Bile duct (tissue), 1 donor: ENCODE measurements around a stretch of chr14.

GRCh38 chr14:91418057-91418433 lies 425 bp upstream of the CCDC88C start:
- PRO-cap: no peak

DNA sequence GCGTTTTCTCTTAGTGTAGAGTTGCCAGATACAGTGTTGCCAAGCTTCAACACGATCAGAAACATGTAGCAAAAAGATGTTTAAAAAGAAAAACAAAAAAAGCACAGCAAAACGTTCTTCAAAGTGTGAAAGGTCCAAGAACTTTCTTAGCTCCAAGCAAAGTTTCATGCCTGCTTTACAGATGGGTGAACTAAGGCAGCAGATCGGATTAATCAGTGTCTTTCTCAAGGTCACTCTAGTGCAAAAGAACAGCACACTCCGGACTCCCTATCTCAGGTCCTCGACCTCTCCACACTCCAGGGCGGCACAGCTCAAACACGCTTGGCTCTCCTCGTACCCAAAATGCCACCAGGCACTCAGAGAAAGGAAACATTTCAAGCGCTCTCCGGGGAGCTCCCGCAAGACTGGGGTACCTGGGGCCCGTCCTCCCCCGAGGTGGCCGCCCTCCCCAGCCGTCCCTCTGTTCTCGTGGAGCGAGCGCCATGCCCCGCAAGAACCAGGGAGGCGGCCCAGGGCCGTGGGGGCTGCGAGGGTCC lies 1.1 kb downstream of the PPP4R3A start:
- PRO-cap: no peak

- PRO-cap: unidirectional peak, plus-strand start at chr14:91835844
Observed at GRCh38 chr14:91835624-91835994, 31.7 kb downstream of the TC2N start.

GRCh38 chr14:91871808-91872962 lies 4.8 kb upstream of the TC2N start:
- PRO-cap: unidirectional peak, minus-strand start at chr14:91872022; bidirectional peak, plus-strand start at chr14:91872774, minus-strand start at chr14:91872580

GRCh38 chr14:92108143-92109025 lies 2.0 kb upstream of the ATXN3 start:
- PRO-cap: no peak

- PRO-cap: no peak
Observed at GRCh38 chr14:92400904-92401166, 77.9 kb downstream of the SLC24A4 start.

GRCh38 chr14:92515501-92516030 lies 2.0 kb downstream of the RIN3 start:
- PRO-cap: no peak

DNA sequence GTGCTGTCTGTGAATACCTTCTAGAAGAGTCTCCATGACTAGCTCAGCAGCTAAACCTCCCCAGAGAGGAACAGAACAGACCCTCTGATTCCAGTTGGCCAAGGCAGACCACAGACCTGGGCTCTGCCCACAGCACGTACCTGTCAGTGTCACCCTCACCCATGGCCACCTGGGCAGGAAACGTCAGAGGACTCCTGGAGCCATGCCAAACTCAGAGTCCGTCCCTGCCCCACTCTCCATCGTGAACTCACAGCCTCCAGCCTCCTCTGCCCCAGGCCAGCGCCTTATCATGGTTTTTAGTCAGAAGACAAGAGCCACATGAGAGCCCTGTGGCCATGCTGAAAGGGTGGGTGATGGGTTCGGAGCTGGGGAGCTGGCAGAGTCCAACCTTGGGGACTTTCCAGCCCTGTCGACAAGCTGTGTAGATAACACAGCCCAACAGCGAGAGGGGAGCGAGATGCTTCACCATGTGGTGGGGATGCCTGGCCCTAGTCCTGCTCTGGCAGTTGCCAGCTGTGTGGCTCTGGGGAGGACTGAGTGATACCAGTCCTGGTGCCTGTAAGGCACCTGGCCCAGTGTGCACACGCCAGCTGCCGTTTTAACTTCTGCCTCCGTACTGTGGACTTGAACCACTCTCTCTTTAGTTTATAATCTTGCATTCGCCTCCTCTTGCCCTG lies 55.0 kb downstream of the RIN3 start:
- PRO-cap: no peak

GRCh38 chr14:92603303-92603655 lies 89.7 kb downstream of the RIN3 start:
- PRO-cap: no peak

GRCh38 chr14:92653317-92653816 lies 95.1 kb downstream of the LGMN start:
- PRO-cap: bidirectional peak, plus-strand start at chr14:92653506, minus-strand start at chr14:92653505

GRCh38 chr14:92677172-92677775 lies 71.2 kb downstream of the LGMN start:
- PRO-cap: no peak

- PRO-cap: no peak
Observed at GRCh38 chr14:92692932-92693296, 55.5 kb downstream of the LGMN start.

DNA sequence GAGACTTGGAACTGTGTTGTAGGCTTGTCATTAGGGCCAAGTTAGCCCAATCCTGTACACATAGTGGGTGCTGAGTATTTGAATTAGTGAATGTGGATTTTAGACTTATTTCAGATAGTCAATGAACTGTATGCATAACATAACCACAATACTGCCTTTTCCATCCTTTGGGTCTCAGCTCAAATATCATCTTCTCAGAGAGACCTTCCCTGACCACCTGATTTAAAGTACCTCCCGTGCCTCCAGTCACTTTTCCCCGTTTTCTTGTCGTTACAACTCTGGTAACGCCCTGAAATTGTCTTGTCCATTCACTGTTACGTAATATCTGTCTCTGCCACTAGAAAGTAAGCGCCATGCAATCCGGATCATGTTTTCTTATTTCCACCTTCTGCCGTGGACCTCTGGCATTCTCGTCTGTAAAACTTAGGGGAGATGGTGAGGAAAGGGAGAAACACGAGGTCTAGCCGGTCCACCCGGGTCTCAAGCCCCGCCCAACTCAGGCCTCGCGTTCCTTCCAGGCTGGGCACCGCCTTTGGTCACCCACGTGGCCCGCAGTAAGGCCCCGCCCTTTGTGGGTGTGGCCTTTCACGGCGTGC lies 498 bp upstream of the GOLGA5 start:
- PRO-cap: bidirectional peak, plus-strand start outside the sequence, minus-strand start at position 498 of the sequence

DNA sequence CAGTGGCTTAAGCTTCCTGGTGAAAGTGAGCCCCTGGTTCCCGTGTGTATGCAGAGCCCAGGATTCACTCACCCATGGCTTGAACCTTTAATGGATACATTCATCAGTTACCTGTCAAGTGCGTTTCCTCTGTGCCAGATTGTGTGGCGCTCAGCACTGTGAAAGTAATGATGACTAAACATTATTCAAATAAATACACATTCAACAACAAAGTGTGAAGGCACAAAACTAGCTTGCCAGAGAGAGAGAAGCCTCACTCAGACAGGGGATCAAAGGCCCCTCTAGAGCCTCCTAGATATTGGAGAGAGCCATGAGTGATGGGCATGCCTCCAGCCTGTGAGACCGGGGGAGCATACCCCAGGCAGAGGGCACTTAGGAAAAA lies 545 bp upstream of the CHGA start:
- PRO-cap: no peak

GRCh38 chr14:92929461-92929868 lies 6.5 kb downstream of the CHGA start:
- PRO-cap: no peak

- PRO-cap: no peak
Observed at GRCh38 chr14:93008282-93008773, 85.4 kb downstream of the CHGA start.

- PRO-cap: no peak
Observed at GRCh38 chr14:93090901-93091542, 24.7 kb downstream of the ITPK1 start.

DNA sequence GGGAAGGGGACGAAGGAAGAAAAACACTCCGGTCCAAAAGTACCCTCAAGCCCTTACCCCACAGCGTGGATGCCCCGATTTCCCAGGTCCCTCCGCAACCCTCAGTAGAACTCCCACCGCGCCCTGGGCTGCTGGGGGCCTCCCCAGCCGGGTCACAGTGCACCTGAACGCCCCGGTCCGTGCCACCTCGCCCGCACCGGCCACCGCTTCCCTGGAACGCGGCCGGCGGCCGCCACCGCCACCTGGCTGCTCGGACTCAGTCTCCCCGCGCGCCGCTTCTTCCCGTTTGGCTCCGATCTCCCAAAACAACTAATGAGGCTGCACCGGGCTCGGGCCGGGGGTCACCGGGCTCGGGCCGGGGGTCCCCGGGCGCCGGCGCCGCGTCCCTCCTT lies 1.1 kb downstream of the ITPK1 start:
- PRO-cap: no peak

GRCh38 chr14:93245557-93246478 lies 38.8 kb downstream of the UBR7 start:
- PRO-cap: no peak

DNA sequence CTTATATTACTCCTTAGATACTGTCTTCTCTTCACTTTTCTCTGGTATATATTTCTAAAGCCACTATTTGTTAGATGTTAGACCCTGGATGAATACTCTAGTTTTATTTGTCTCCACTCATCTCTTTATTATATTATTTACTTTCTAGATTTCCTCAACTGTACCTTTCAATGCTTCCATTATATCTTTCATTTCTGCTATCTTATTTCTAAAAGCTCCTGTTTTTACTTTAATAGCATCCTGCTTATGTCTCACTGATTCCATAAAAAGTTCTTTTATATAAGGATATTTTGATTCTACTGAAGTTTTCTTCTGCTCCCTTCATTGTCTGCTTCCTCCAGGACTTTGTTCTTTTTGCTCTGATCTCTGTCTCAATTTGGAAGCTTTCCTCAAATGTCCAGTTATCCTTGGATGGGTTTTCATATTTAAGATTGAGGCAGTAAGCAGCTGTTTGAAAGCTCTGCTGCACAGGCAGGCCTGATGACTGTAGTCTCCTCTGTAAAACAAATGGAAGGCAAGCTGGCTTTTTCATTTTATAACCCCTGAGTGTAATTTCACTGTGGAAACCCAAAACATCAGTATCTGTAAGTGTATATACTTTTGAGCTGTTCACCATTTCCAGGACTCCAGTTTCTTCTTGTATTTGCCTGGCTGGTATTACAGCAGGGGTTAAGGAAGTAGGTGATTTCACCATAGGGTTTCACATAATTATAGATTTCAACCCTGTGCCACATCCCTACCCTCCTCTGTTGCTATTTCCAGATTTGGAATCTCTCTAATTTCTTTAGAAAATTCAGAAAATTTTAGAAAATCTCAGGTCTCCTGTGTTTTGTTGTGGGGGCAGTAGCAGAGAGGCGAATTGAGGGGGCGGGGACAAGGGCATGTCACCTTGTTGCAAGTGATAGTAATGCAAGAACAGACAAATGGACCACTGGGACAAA lies 44.4 kb downstream of the BTBD7 start:
- PRO-cap: no peak